H1 (cell line): ENCODE data around the genes DCLRE1B, NRAS, NGF and SLC22A15.

GRCh38 chr1:113899925-113900553 is 4.6 kb downstream of the AP4B1 start:
- RRBS, result no CpG with 5 or more reads among the region's 11 CpGs
CAGE:
- cytosol, long polyA plus RNA, result no peak
- long polyA plus RNA, result no peak
- nucleus, long polyA plus RNA, result no peak

DNA sequence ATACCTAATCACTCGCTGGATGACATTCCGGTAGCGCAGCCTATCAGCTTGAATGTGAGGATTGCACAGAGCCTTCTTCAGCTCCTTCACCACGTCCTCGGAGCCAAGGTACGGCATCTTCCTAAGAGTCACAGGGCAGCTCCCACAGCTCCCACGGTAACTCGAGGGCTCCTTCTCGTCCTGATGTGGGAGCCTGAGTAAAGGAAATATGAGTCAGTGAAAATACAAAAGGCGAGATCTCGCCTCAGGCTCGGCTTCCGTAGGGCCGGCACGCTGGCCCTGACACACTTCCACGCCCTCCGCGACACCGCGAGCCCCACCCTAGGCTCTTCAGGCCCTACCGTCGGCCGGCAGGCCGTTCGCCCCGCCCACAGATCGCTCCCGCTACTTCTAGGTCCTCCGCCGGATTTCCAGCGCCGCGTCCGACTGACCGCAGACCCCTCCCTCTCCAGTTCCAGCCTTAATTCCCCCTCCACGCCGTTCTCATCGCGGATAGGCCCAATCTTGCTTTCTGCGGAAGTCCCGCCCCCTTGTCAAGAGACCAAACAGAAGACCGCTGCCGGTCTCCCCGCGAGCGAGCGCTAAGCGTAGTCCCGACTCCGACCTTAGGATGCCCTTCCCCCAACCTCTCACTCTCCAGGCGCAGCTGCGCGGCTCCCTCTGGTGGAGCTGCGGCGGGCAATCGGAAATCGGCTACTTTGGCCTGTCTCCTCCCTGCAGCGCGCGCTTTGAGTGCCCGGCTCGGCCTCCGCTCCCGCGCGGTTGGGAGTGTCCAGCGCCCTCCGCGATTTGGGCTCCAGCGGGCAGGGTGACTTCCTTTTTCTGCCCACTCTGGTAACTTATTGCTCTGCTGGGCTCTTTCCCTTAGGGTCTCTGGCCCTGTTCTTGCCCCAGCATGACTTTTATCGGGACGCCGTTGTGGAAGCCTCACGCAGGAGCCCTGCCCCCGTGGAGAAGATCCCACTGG is at the start of gene DCLRE1B:
Gene DCLRE1B (plus strand): TSS at position 726 of the 967 bp plus-strand sequence.
- RRBS, result 1% methylated on average over 14 of the region's 75 CpGs
CAGE:
- cytosol, long polyA plus RNA, result start-site peak on the plus strand centred at position 771 of the sequence, 81 bp wide, 253 reads
- long polyA plus RNA, result no peak
- nucleus, long polyA plus RNA, result start-site peak on the minus strand centred at position 270 of the sequence, 49 bp wide, 60 reads; start-site peak on the minus strand centred at position 445 of the sequence, 35 bp wide, 76 reads

DNA sequence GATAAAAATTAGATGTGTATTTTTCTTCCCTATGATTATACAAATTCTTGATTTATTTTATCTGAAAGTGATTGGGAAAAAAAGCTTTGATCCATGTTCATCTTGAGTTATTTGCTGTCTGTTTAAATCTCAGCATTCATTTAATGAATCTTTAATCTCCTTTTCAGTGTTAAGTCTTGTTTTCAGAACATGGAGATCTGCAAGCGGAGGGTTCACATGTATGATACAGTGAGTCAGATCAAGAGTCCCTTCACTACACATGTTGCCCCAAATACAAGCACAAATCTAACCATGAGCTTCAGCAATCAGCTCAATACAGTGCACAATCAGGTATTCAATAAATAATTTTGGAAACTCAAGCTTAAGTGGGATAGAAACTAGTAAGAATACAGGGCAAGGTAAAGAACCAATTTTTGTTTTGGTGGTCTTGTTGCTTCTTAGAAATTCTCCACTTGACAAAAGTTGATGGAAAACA is 22.3 kb upstream of the OLFML3 start:
- RRBS, result no CpG with 5 or more reads among the region's 1 CpG
CAGE:
- cytosol, long polyA plus RNA, result no peak
- long polyA plus RNA, result no peak
- nucleus, long polyA plus RNA, result no peak

DNA sequence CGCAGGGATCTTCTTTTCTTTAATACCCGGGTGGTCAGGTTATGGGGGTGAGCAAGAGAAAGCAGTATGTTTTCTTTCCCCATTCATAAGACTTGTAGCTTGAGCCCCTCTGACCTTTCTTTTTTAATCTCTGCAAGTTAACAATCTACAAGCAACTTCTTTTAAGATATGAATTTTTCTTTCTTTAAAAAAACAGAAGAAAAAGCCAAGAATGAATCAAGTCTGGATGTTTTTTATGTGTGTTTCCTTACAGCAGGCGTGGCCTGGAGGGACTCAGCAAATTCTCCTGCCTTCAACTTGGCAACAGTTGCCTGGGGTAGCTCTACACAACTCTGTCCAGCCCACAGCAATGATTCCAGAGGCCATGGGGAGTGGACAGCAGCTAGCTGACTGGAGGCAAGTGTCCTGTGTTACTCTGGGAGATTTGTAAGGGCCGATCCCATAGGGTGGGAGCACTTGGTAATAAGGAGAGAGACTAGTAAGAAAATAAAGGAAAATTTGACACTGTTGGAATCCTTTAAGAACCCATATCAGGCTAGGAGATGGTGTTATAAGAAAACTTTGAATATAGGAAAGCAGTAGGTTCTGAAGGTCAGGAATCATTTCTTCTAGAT is 13.3 kb upstream of the OLFML3 start:
- RRBS, result no CpG with 5 or more reads among the region's 4 CpGs
CAGE:
- cytosol, long polyA plus RNA, result no peak
- long polyA plus RNA, result no peak
- nucleus, long polyA plus RNA, result no peak

DNA sequence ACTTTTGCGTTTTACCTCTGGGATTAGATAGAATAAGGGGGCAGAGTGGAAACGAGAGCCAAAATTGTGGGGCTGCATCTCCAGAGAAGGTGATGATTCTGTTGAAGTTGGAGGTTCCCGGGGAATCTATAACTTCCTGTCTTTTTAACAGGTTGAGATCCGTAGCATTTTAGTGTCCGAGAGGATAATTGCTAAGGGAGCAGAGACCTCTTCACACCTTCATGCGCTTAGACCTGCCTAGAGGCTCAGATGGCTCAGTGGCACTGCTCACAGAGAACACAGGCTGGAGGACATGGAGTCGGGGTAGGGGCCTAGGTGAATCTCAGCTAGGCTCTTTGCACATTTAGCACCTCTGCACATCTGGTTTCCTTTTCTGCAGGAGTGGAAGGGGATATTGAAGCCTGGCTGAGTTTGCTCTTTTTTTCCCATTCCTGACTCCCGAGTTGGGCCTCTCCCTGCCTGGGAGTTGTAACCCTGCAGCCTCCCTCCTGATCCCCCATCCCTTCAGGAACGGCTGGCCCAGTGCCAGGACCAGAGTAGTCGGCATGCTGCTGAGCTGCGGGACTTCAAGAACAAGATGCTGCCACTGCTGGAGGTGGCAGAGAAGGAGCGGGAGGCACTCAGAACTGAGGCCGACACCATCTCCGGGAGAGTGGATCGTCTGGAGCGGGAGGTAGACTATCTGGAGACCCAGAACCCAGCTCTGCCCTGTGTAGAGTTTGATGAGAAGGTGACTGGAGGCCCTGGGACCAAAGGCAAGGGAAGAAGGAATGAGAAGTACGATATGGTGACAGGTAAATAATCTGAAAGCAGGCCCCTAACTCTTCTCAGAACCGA is 768 bp downstream of the OLFML3 start:
- RRBS, result no CpG with 5 or more reads among the region's 18 CpGs
CAGE:
- cytosol, long polyA plus RNA, result no peak
- long polyA plus RNA, result no peak
- nucleus, long polyA plus RNA, result no peak

DNA sequence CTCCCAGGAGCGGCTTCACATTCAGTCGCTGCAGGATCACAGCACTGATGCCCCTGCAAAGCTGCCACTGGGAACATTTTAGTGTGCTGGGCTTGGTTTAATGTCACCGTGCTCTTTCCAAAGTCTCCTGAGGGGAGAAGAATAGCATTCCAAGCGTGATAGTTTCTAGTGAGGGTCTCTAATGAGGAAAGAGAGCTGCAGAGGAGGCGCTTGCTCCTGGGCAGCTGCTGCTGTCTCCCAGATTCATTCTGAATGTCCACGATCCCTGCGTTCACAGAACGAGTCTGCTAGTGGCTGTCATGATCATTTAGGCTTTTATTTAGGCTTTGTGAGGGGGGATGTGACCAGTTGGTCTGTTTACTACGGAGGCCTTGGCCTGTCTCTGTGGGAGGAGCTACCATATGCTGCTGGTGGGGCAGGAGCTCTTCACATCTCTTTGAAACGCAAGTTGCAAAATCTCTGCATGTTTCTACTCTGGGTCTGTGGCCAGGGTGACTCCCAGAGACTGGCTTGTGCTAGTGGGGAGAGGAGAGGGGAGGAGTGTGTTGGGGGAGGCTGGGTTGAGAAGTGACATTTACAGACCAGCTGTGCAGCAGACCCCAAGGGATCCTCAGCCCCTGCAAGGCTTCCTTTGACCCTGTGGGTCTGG is 23.4 kb downstream of the OLFML3 start:
- RRBS, result no CpG with 5 or more reads among the region's 10 CpGs
CAGE:
- cytosol, long polyA plus RNA, result no peak
- long polyA plus RNA, result no peak
- nucleus, long polyA plus RNA, result no peak

DNA sequence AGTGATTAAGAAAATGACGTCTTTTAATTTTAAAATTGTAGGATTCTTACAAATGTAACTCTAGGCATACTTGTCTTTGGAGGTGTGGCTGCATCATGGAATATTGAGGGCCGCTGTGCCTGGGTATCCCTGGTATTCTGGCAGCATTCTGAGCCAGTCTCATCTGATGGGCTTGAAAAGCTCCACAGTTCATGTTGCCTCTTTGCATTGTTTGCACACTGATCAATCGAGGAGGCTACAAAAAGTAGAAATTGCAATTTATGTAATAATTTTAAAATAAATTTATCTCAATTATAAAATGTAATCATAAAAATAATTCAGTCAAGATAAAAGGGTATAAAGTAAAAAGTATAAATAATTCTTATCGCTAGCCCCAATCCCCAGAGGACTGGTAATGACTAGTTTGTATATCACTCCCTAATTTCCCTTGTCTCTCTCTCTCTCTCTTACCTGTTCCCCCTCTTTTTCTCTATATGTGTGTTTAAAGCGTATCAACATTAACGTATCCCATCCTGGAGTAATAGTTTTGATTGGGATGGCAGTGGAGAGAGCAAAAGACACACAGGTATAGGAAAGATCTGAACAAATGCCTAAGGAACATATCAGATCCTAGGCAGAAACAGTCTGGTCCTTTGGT is 86.4 kb downstream of the TRIM33 start:
- RRBS, result no CpG with 5 or more reads among the region's 6 CpGs
CAGE:
- cytosol, long polyA plus RNA, result no peak
- long polyA plus RNA, result no peak
- nucleus, long polyA plus RNA, result no peak

GRCh38 chr1:114427548-114428321 is 83.3 kb downstream of the TRIM33 start:
- RRBS, result no CpG with 5 or more reads among the region's 3 CpGs
CAGE:
- cytosol, long polyA plus RNA, result no peak
- long polyA plus RNA, result no peak
- nucleus, long polyA plus RNA, result no peak

DNA sequence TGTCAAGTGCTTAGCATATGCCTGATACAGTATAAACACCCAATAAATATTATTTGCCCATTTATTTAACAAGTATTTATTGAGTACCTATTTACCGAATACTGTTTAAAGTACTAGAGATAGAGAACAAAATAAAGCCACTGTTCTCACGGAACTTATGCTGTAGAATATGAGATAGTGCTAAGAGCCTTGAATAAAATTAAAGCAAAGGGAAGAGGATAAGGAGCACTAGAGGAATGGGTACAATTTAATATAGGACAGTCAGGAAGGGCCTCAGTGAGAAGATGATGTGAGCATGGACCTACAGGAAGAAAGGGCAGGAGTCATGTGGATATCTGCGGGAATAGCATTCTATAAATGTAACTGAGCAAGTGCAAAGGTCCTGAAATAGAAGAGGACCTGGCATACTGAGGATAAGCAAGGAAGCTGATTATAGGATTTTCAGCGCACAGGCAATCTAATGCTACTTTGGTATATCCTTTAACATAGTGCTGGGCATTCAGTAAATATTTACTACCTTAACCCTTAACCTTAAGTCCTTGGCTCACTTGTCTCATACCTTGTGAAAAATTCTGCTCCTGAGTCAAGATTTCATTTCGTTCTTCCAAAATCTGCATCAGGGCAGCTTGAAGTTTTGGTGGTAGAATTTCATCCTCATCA is 12.6 kb upstream of the BCAS2 start:
- RRBS, result no CpG with 5 or more reads among the region's 5 CpGs
CAGE:
- cytosol, long polyA plus RNA, result no peak
- long polyA plus RNA, result no peak
- nucleus, long polyA plus RNA, result no peak

- RRBS, result under 1% methylated on average over 12 of the region's 36 CpGs
CAGE:
- cytosol, long polyA plus RNA, result no peak
- long polyA plus RNA, result start-site peak on the minus strand at chr1:114716730-114716778, 336 and 1,276 reads in 2 replicates
- nucleus, long polyA plus RNA, result start-site peak on the minus strand at chr1:114716730-114716766, 871 reads
Observed at GRCh38 chr1:114716208-114716999, at the start of gene NRAS. TSS of gene NRAS (minus strand) at chr1:114716771.

GRCh38 chr1:115087987-115088870 is 1.1 kb downstream of the TSPAN2 start:
- RRBS, result no CpG with 5 or more reads among the region's 9 CpGs
CAGE:
- cytosol, long polyA plus RNA, result no peak
- long polyA plus RNA, result no peak
- nucleus, long polyA plus RNA, result no peak

DNA sequence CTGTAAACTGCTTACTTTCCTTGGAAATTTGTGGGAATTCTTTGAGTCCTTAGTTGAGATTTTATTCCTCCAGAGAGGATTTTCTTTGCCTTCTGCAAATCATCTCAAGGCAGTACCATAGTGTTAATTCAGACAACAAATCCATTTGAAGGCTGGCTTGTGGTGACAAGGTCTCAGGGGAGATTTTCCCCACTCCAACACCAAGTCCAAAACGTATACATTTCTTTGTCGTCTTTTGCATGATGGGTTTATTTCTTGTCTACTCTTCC is 9.4 kb upstream of the TSPAN2 start:
- RRBS, result no CpG with 5 or more reads among the region's 2 CpGs
CAGE:
- cytosol, long polyA plus RNA, result no peak
- long polyA plus RNA, result no peak
- nucleus, long polyA plus RNA, result no peak

- RRBS, result no CpG with 5 or more reads among the region's 5 CpGs
CAGE:
- cytosol, long polyA plus RNA, result no peak
- long polyA plus RNA, result no peak
- nucleus, long polyA plus RNA, result no peak
Observed at GRCh38 chr1:115168887-115169245, 79.6 kb upstream of the TSPAN2 start.

GRCh38 chr1:115280166-115280605 is 57.9 kb downstream of the NGF start:
- RRBS, result no CpG with 5 or more reads among the region's 8 CpGs
CAGE:
- cytosol, long polyA plus RNA, result no peak
- long polyA plus RNA, result no peak
- nucleus, long polyA plus RNA, result no peak

DNA sequence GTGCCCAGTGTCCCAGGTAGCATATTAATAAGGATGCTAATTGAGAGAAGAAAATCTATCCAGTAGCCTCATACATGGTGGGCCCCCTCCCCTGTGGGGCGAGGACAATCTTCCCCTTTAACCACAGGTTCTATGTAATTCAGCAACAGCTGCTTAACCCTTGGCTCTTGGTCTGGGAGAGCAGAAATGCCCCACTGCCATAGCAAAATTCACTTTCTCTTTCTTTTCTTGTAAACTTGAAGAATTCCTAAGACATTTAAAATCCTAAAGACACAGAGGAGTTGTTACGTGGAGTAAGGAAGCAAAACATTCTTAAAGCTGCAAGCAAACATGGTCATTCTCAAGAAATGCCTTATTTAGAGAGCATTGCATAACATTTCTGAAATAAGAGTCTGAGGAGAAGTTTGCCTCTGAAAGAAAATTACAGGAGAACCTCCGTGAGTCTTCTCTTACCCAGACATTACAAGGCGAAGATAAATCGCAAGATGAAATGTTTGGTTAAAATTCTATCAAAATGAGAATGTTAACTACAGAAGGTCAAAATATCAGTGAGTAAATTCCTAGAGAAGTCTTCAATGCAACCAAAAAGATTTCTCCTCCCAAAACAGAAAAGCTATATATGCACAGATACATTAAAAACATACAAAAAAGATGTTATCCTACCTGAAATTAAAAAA is 6.1 kb downstream of the NGF start:
- RRBS, result no CpG with 5 or more reads among the region's 5 CpGs
CAGE:
- cytosol, long polyA plus RNA, result no peak
- long polyA plus RNA, result no peak
- nucleus, long polyA plus RNA, result no peak

GRCh38 chr1:115338090-115338868 is at the start of gene NGF:
TSS of gene NGF (minus strand) at chr1:115338249.
- RRBS, result 3% methylated on average over 8 of the region's 51 CpGs
CAGE:
- cytosol, long polyA plus RNA, result start-site peak on the minus strand at chr1:115338234-115338240, 14 reads
- long polyA plus RNA, result start-site peak on the minus strand at chr1:115338196-115338268, 16 and 13 reads in 2 replicates
- nucleus, long polyA plus RNA, result no peak

DNA sequence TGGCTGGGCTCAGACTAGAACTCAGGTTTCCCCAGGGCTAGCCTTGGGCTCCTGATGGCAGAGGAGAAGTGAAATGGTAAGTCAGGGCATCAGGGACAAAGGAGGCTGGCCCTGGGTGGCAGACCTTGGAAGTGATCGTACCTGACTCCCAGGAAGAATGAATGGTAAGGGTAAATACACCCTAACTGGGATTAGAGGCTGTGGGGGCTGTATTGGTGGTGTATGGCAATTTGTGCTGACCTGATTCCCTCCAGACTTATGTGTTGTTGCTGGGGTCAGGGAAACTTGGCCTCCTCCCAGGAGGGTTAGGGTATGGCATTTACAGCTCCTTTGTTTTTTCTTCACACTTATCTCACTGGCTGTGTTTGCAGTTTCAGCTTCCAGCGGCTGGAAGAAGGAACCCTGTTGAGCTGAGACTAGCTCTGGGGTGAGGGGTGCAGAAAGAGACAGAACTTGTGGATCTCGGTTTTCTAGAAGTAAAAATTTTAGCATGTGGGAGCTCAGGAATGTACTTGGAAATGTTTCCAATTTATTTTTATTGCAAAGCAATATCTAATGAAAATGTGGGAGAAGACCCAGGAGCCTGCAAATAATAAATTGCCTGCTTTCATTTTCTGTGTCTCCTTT is 8.2 kb downstream of the VANGL1 start:
- RRBS, result no CpG with 5 or more reads among the region's 3 CpGs
CAGE:
- cytosol, long polyA plus RNA, result no peak
- long polyA plus RNA, result no peak
- nucleus, long polyA plus RNA, result no peak

DNA sequence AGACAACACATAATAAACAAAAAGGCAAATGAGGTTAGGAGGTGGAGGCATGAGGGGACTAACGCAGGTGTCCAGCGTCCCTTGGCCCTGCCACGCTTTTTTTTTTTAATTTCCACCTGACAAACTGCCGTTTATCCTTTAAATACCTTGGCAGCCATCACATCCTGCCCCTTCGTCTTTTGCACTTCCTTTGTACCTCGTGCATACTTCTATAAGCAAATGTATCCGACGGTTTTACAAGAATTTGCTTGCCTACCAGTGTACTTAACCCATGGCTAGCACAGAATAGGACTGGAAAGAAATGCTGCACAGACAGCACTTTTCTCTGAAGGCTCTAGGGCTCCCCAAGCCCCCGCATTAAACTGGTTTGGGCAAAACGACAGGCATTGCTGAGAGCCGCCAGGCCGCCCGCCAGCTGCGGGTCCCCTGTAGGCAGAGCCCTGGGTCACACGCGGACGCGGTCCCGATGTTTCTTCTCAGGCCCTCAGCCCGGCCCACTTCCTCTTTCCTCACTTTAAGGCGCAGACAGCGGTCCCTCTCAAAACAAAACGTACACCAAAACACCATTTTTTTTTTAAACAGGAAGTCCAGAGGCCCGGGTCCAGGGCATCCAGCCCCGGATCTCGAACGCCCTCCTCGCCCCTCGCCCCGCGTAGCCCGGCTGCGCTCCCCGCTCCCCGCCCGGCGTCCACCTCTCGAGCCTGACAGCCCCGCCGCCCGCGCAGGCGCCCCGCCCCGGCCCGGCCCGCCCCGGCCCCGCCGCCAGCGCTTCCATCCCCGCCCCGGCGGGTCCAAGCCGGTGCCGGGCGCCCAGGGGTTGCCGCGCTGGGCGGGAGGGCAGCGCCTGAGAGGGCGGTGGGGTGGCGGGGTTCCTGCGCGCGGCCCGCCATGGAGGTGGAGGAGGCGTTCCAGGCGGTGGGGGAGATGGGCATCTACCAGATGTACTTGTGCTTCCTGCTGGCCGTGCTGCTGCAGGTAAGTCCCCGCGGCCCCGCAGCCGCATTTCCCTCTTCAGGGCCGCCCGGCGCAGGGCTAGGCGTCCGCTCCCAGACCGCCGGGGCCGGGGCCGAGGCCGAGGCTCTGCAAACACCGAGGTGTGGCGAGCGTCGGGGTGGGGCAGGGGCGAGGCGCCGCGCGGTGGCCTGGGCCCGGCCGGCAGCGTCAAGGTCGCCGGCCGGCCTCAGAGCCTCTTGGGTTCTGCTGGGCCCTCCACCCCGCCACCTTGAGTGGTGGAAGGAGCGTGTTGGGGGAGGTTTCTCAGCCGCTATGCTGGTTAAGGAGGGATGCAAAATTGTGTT is at the start of gene SLC22A15:
Gene SLC22A15 (plus strand): TSS at position 774 of the 1,298 bp plus-strand sequence.
- RRBS, result 2% methylated on average over 29 of the region's 102 CpGs
CAGE:
- cytosol, long polyA plus RNA, result no peak
- long polyA plus RNA, result no peak
- nucleus, long polyA plus RNA, result no peak

DNA sequence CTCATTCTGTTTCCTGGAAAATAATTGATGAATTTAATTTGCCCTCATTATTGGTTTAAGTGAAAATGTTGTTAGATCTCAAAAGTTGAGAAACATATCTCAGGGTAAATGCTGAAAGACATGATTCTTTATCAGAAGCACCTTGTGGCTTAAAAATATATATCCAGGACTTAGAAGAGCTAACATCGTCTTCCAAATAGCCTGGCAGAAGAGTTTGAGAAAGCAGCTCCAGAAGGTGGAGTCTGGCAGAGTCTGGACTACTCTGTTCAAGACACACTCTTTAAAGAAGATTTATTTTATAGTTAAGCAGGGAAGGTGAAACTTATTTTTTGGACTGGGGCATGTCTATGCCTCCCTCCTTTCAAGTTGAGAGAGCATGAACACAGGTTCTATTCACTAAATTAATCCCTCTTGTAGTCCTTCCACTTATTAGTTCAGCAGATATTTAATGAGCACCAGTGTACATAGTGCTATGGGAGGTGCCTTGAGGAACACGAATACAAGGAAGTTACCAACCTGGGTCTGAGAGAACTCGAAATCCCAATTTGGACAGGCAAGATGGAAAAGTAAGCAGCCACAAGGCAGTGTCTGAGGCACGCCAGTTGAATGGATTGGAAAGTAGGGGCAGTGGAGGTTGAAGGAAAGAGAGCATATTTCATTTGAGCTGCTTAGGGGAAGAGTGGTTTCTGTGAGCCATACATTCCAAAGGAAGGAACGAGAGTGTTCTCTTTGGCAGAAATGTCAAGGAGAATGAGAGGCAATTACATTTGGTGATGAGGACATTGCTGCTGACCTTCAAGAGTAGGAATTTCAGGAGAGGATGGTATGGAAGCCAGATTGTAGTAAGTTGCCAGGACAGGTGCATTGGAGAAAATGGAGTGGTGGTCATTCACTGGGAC is 50.3 kb upstream of the MAB21L3 start:
- RRBS, result no CpG with 5 or more reads among the region's 5 CpGs
CAGE:
- cytosol, long polyA plus RNA, result no peak
- long polyA plus RNA, result no peak
- nucleus, long polyA plus RNA, result no peak

- RRBS, result no CpG with 5 or more reads among the region's 7 CpGs
CAGE:
- cytosol, long polyA plus RNA, result no peak
- long polyA plus RNA, result no peak
- nucleus, long polyA plus RNA, result no peak
Observed at GRCh38 chr1:116110400-116110865, 766 bp upstream of the MAB21L3 start.